Mesenteric fat pad (tissue), 1 donor: ENCODE results near the genes APOE, GEMIN7 and GPR4.

GRCh38 chr19:44867220-44868119 lies 21.4 kb downstream of the NECTIN2 start:
- PRO-cap = no peak

GRCh38 chr19:44905225-44905932 lies at the start of gene APOE:
Gene APOE, plus strand, starts transcription at chr19:44905796.
- PRO-cap = unidirectional peak, plus-strand start at chr19:44905796

DNA sequence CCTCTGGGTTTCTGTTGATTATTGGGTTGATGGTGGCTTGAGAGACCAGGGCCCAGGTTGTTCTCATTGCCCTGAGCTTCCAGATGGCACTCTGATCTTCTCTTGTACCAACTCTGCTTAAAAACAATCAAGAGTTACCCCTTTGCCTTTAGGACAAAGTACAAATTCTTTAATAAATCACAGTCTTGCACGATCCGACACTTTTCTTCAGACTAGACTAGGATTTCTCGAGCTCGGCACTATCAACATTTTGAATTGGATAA lies 1.4 kb downstream of the CLPTM1 start:
- PRO-cap = no peak

DNA sequence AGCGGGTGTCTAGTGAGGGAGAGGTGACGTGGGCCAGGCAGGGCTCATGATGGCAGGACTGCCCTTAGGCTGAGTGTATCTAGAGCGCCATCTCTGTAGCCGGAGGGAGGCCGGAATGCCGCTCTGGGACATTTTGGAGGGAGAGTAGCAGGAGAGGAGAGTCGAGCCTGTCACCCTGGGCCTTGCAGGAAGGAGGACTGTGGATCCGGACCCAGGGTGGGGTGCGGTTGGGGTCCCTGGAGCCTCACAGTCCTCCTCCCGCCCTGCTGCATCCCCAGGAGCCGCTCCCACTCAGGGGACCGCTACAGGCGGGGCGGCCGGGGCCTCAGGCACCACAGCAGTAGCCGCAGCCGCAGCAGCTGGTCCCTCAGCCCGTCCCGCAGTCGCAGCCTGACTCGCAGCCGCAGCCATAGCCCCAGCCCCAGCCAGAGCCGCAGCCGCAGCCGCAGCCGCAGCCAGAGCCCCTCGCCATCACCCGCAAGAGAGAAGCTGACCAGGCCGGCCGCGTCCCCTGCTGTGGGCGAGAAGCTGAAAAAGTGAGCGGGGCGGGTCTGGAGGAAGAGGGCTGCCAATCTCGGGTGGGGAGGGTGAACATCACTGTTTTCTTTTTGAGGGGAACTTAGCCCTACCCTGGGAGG lies 9.1 kb downstream of the ZNF296 start:
- PRO-cap = no peak

GRCh38 chr19:45074772-45075050 lies 1.6 kb downstream of the ZNF296 start:
- PRO-cap = no peak

- PRO-cap = bidirectional peak, plus-strand start at chr19:45079260, minus-strand start at chr19:45079175
Observed at GRCh38 chr19:45078732-45079577, at the start of gene GEMIN7. Gene GEMIN7, plus strand, starts transcription at chr19:45079260.

GRCh38 chr19:45180024-45180837 lies 1.6 kb downstream of the BLOC1S3 start:
- PRO-cap = no peak

- PRO-cap = no peak
Observed at GRCh38 chr19:45244322-45244912, 790 bp downstream of the EXOC3L2 start.

DNA sequence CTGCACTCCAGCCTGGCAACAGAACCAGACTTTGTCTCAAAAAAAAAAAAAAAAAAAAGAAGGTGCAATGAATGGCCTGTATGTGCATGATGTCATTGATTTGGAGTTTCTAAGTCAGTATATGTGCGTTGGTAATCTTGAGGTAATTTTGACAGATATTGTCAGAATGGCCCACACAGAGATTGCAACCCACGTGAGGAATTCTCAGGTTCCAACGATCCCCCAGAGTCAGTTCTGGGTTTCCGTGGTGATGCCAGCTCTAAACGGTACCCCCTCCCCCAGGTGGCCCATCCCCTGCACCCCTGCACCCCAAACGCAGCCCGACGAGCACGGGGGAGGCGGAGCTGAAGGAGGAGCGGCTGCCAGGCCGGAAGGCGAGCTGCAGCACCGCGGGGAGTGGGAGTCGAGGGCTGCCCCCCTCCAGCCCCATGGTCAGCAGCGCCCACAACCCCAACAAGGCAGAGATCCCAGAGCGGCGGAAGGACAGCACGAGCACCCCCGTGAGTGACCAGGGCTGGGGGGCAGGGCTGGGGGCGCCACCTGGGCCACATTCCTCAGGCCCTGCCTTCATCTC lies 35.4 kb downstream of the CKM start:
- PRO-cap = no peak

GRCh38 chr19:45311557-45312152 lies 11.0 kb downstream of the CKM start:
- PRO-cap = no peak

GRCh38 chr19:45385848-45386368 lies 15.5 kb upstream of the ERCC2 start:
- PRO-cap = no peak

DNA sequence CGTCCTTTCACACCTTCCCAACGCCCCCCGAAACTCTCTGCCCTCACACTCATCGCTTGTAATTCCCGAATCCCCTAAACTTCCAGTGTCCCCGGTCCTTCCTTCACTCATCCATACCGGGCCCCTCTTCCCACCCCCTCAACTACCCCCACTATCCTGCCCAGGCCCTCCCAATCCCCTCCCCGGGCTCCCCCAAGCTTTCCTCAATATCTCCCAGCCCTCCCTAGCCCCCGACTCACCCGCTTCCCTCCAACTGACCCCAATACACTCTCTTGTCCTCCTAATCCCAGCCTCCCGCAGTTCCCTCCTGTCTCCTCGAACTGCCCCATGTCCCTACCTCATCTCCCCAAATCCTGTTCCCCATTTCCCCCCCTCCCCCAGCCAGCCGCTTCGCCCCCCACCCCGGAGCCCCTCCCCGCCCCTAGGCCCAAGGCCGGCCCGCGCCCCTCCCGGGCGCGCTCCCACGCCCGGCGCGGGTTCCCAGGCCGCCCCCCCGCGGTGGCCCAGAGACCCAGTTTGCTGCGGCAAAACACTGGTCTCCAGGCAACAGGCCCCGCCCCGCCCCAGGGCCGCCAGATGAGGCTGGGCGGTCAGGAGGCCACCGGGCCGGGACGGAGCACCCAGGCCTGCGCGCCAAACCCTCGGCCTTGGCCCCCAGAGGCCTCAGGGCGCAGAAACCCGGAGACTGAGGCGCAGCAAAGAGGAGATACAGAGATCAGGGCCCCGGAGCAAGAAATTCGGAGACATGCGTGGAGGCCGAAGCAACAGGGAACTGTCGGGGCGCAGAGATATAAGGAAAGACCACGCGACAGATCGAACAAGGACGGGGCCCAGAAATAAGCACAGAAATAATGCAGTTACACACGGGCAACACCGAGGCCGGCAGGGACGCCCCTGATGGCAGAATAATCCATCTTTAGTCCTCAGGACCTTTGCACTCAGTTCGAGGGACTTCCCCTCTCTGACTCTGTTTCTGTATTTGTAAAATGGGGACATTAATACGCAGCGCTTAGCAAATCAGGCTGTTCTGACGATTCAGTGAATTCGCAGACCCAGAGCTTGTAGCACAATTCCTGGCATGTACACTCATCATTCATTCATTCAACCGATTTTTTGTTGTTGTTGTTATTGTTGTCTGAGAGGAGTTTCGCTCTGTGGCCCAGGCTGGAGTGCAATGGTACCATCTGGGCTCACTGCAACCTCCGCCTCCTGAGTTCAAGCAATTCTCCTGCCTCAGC lies 20.6 kb upstream of the ERCC1 start:
- PRO-cap = bidirectional peak, plus-strand start at position 593 of the sequence, minus-strand start at position 500 of the sequence

GRCh38 chr19:45506386-45506665 lies 953 bp upstream of the VASP start:
- PRO-cap = unidirectional peak, plus-strand start at chr19:45506602; unidirectional peak, plus-strand start at chr19:45506618

- PRO-cap = no peak
Observed at GRCh38 chr19:45509937-45510516, 2.7 kb downstream of the VASP start.

DNA sequence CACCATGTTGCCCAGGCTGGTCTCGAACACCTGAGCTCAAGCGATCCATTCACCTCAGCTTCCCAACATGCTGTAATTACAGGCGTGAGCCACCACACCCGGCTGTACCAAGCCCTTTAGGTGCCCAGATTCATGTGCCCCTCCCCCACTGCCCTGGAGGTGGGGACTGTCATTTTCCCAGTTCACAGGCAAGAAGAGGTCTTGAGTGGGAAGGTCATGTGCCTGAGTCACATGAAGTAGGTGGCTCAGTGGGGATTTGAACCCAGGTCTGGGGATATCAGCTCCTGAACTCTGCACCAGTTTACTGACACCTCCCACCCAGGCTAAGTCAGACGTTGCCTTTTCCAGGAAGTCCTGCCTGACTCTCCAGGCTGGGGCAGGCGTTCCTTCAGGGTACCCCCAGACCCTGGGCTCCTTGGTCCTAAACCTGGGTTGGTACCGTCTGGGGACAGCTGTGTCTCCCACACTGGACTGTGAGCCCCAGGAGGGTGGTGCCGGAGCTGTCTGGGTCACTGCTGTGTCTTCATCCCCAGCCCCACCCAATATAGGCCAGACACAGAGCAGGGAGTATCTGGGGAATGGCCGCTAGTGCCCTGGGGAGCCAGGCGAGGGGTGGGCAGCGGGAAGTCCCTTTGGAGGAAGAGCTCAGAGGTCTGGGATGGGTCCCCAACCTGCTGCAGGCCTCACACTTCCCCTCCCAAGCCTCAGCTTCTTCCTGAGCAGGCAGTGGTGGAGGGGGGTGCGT lies 8.6 kb downstream of the VASP start:
- PRO-cap = no peak

GRCh38 chr19:45521116-45521589 lies 13.9 kb downstream of the VASP start:
- PRO-cap = no peak

DNA sequence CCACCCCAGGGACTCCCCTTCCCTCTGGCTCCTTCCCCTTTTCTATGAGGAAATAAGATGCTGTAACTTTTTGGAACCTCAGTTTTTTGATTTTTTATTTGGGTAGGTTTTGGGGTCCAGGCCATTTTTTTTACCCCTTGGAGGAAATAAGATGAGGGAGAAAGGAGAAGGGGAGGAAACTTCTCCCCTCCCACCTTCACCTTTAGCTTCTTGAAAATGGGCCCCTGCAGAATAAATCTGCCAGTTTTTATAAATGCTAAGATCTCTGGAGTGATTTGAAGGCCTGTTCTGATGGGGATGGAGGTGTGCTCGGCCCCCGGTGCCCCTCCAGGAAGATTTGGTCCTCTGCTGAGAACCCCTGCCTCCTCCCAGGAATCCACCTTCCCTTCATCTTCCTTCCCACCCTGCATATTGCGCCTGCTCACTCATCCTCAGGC lies 19.5 kb downstream of the VASP start:
- PRO-cap = no peak

DNA sequence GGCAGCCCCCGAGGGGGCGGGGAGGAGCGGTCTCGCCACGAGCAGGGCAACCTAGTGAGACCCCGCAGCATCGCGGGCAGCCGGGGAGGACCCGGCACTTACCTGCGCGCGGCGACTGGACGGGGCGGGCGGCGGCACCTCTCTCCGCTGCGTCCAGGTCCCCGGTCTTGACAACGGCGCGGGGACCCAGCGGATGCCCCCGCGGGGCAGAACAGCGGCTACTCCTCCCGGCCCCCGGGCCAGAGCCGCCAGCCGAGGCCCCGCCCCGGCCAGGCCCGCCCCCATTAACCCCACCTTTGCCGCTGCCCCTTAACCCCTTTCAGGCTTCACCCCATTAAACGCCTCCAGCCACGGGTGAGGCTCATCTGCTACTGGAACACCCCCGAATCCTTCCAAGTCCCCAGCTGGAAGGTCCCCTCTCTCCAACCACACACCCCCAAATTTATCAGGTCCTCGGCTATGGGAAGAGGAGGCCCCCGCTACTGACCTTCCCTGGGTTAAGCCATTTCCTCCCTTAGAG lies at the start of gene GPR4:
TSS of gene GPR4 (minus strand) at position 220 of the 520 bp plus-strand sequence.
- PRO-cap = unidirectional peak, minus-strand start at position 169 of the sequence; unidirectional peak, minus-strand start at position 213 of the sequence

DNA sequence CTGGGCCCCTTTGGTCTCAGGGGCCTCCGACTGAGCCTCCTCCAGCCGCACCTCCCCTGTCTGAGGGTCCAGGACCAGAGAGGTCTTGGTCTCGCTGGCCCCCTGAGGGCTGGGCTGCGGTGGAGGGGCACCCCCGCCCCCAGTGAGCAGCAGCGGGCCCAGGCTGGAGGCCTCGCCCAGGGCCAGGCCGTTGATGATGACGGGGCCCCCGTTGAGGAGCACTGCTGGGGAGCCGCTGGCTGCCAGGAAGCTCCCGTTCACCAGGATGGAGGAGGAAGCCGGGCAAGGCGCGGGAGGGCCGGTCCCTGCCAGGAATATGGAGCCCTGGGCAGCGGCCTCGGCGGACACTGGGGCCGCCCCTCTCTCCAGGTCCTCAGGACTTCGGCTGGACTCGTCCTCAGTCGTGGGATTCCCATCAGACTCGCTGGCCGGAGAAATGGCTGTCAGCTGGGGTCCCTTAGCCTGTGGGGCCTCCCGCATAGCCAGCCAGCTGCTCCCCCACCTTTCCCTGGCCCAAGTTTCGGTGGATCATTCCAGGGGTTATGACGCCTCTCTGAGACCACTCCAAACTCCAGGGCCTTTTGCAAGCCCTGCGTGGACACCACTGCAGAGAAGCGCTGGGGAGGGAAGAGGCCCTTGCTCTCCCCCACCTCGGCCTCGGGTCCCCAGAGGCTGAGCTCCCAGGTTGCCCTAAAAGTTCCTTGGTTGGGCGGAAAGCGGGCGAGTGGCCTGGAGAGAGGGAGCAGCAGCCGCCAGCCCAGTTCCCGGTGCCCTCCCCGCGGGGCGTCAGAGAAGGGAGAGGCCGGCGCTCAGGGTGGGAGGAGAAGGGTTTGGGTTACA lies 2.1 kb downstream of the SIX5 start:
- PRO-cap = unidirectional peak, plus-strand start at position 609 of the sequence; bidirectional peak, plus-strand start outside the sequence, minus-strand start at position 788 of the sequence

GRCh38 chr19:45767572-45768010 lies 1.5 kb downstream of the SIX5 start:
- PRO-cap = bidirectional peak, plus-strand start at chr19:45767687, minus-strand start at chr19:45767519